Metastatic Liver Carcinoma in the Lung (tissue), 2 donors: ENCODE measurements around a stretch of chr11.

GRCh38 chr11:73598428-73598933 is 569 bp upstream of the FAM168A start:
- PRO-cap, 2 experiments = peak in 2 of 2 experiments; most common plus-strand start chr11:73598653 (in 1); most common minus-strand start chr11:73598539 (in 1)

DNA sequence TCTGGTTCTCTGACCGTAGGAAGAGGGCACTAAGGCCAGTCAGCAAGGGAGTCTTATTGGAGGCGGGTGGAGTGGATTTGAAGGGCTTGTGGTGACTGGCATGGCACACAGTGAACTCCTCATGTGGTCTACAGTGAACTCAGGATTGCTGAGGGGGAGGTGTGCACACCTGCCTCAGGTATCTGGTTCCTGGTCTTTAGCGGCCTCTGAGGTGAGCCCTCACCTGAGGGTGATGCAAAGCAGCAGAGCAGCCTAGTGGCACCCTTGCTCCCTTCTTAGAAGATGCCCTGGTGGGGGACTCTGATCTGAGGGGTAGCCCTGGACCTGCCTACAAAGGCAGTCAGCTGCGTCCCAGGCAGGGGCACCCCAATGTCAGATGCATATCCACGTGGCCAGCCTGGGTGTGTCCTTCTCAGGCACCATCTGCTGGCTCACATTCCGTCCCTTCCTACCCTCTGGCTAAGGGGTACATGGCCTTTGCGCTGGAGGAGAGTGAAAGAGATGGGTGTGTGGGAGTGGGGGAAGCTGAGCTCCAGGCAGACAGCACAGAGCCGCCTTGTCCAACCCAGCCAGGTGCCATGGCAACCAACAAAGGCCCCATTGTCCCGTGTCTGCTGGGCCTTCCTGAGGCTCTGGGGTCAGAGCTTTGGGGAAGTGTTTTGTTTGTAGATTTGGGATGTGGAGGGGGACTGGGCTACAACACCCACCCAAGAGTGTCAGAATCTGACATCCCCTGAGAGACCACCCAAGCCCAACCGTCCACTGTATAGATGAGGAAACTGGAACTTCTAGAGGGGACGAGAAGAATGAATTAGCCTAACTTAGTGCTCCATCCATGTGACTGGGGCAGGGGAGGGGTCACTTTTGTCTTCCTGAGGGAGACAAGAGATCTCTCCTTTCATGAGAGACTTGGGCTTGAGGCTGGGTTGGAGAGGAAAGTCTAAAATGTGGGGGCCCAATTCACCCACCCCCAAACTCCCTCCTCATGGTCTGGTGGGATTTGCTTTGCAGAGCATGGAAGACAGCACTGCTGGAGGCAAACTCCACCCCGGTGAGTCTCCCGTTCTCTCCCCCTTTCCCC is 5.9 kb downstream of the PLEKHB1 start:
- PRO-cap, 2 experiments = no peak in any of the 2 experiments

- PRO-cap, 2 experiments = no peak in any of the 2 experiments
These were observed 22.2 kb downstream of the PAAF1 start for GRCh38 chr11:73899034-73899367.

DNA sequence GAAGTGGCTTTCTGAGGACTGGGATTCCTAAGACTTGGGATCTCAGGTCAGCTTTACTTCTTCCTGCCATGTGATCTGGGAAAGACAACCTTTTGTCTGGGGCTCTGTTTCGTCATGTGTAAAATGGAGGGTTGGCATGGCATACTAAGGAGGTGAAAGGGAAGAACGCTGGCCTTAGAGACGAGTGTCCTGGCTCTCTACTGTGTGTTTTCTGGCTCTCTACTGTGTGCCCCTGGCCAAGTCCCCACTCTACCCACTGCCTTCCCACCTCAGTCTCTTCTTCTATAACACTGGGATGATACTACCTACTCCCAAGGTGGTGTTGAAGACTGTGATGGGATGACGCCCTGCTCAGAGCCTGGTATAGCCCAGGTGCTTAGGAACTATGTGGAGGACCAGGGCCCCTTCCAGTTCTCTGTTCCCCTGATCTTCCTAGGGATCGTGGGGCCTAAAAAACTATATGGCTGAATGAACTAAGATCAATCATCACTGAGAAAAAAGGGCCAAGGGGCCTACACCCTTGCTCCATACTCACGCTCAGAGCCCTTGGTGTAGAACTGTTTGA is 5.2 kb downstream of the UCP2 start:
- PRO-cap, 2 experiments = no peak in any of the 2 experiments

GRCh38 chr11:74442830-74444178 is 24.0 kb downstream of the KCNE3 start:
- PRO-cap, 2 experiments = no peak in any of the 2 experiments

DNA sequence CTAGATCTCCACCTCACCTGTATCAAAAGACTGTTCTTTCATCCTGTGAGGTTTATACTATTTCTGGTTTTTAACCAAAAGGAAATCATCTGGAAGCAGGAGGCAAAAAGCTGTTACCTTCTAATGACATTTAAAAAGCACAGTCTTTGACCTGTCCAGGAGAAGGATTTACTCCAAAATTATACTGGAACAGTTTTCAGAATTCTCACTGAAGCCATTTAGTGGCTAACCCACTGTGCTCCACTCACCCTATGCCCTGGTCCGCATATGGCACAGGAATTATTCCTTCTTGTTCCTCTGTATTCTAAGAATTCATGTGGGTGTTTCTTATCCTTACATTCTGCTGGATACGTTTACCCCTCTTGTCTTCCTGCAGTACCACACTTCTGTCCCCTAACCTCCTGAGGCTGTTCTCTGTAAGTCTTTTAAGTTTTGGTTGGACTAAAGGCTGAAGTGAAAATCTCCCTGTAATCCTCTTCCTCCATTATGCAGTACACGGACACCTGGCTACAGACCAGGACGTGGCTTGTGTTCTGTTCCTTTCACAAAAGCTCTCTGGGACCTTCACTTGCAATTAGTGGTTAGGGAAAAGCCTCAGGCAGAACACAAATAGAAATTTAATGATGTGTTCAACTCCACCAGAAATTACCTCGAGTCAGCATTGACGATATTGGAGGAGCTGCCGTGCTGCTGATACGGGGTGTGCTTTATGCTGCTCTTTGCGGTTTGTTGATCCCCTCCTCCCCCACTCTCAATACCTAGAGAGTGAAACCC is 48.7 kb downstream of the POLD3 start:
- PRO-cap, 2 experiments = no peak in any of the 2 experiments

- PRO-cap, 2 experiments = peak in 1 of 2 experiments; most common plus-strand start chr11:74681967 (in 1)
These were observed 49.4 kb downstream of the CHRDL2 start for GRCh38 chr11:74681816-74682256.

DNA sequence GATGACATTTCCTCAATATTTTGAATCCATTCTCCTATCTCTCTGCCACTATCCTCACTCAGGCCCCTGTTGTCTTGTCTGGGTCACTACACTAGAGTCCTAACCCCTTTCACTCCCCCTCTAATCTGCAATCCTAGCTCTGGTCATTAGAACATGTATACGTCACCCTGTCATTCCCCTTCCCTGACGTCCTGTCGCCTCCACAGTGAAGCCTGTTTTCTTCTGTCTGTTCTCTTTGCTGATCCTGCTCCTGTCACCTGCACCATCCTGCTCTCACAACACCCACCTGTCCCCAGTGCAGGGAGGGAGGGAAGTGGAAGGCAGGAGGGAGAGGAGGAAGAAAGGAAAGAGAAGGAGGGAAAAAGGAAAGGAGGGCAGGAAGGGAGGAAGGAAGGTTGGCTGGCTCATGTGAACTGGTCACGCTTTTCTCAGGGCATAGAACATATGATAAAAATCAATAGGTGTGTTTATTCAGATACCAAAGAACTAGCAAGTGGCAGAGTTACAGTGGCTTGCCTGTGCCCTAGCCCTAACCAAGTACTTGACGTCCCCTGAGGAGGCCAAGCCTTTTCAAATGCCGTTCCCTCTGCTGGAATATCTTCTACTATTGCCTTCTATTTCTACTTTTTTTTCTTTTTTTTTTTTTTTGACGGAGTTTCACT is 33.7 kb downstream of the CHRDL2 start:
- PRO-cap, 2 experiments = peak in 1 of 2 experiments; most common plus-strand start position 173 of the sequence (in 1); most common minus-strand start position 93 of the sequence (in 1)

DNA sequence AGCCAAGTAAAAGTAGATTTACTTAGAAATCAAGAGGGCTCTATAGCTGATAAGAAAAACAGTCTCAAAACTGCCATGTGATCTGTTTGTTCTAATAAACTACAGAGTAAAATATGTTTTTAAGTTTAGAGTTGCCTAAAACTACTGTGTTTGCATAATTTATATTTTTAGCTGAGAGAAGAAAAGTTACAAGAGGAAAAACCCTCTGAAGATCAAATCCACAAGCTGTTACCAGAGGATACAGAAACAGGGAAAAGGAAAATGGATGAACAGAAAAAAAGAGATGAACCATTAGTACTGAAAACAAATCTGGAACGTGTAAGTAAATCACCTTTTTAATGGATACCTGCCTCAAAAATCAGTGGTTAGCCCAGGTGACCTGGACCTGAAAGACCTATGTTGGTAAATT is 61.4 kb downstream of the RNF169 start:
- PRO-cap, 2 experiments = no peak in any of the 2 experiments

GRCh38 chr11:75096718-75097308 is 54.1 kb upstream of the SLCO2B1 start:
- PRO-cap, 2 experiments = no peak in any of the 2 experiments

DNA sequence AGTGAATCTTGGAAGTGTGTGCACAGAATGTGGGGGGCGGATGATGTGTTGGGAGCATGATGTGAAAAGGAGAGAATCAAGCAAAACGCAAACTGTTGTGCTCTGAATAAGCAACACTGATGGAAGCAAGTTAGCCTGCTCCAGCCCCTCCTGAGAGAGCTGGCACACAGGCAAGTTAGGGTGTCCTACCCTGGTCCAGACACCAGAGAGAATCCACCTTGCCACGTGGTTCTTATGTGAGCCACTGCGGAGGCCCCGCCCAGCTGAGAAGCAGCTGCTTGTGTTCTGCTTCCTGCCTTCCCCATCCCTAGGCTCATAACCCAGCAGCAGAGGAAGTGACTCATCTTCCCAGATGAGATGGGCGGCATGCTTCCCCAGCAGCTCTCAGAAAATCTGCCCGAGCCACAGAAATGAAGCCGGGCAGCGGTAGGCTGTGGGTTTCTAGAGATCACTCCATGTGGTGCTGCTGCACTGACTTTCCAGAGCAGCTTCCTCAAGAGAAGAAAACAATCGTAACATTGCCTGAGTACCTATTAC is 7.8 kb upstream of the SLCO2B1 start:
- PRO-cap, 2 experiments = peak in 1 of 2 experiments; most common plus-strand start position 387 of the sequence (in 1)

GRCh38 chr11:75159953-75160912 is 9.3 kb downstream of the SLCO2B1 start:
- PRO-cap, 2 experiments = peak in 1 of 2 experiments; most common minus-strand start chr11:75160564 (in 1)

DNA sequence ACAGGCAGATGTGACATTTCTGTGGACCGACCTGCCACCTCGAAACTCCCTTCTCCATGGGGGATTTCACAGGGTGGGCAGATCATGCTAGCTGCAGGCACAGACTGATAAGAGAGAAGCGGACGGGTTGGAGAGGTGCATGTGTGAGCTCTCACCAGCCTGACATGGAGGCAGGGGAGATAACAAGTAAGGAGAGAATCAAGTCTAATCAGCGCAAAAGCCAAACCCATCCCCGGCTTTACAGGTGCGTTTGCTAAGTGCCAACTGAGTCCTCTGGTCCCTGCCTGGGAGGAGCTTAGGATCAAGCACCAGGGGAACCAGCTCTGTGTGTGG is 20.0 kb downstream of the SLCO2B1 start:
- PRO-cap, 2 experiments = no peak in any of the 2 experiments

DNA sequence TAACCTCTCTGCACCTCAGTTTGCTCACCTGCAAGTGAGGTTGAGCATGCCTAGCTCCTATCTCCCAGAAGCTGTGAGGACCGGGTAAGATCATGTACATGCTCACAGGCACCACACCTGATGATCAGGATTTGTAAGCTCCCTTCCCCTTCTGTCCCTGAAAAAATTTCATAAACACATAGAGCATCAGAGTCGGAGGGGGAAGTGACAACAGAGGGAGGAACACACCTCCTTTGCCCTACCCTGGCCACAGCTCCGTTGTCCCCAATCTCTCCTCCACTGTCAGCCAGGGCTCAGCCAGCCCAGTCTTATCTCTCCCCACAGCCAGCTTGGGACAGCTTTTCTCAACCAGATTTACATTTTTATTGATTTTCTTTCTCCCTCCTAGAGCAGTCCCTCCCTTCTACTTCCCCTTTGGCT is 32.2 kb upstream of the TPBGL start:
- PRO-cap, 2 experiments = no peak in any of the 2 experiments

DNA sequence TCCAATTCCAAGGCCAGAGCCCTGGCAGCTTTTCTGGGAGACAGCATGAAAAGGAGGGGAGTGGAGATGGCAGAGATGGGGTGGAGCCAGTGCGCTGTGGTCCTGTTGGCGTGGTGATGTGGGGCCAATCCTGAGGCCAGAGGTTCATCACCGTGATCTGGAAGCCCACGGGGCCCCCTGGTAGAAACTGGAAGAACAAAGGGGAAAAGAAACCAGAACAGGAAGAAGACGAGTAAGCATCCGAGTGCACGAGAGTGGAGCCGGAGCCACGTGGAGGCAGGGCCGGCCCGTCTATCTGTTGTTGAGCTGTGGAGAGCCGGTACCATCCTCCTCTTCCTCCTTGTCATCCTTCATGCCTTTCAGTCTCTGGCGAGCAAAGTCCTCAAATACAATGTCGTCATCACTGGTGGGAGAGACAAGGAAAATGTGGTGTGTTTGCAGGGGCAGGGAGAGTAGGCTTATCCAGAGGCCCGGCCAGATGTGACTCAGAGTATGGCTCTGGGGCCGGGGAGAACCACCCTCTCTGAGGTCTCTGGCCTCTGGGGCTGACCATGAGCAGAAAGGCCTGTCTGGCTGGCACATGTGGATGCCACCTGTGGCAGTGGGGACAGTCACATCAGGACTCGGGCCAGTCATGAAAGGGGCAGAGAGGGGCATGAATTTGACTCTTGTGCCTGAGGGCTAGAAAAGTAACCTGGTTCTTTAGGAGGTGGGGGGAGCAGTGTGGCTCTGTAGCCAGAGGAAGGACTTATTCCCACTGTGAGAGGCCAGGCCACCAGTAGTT is 25.5 kb downstream of the TPBGL start:
- PRO-cap, 2 experiments = no peak in any of the 2 experiments

- PRO-cap, 2 experiments = no peak in any of the 2 experiments
These were observed 43.7 kb downstream of the ARRB1 start for GRCh38 chr11:75307827-75308135.

GRCh38 chr11:75319222-75319761 is 32.2 kb downstream of the ARRB1 start:
- PRO-cap, 2 experiments = no peak in any of the 2 experiments

- PRO-cap, 2 experiments = no peak in any of the 2 experiments
These were observed 9.3 kb downstream of the ARRB1 start for GRCh38 chr11:75341872-75342882.

DNA sequence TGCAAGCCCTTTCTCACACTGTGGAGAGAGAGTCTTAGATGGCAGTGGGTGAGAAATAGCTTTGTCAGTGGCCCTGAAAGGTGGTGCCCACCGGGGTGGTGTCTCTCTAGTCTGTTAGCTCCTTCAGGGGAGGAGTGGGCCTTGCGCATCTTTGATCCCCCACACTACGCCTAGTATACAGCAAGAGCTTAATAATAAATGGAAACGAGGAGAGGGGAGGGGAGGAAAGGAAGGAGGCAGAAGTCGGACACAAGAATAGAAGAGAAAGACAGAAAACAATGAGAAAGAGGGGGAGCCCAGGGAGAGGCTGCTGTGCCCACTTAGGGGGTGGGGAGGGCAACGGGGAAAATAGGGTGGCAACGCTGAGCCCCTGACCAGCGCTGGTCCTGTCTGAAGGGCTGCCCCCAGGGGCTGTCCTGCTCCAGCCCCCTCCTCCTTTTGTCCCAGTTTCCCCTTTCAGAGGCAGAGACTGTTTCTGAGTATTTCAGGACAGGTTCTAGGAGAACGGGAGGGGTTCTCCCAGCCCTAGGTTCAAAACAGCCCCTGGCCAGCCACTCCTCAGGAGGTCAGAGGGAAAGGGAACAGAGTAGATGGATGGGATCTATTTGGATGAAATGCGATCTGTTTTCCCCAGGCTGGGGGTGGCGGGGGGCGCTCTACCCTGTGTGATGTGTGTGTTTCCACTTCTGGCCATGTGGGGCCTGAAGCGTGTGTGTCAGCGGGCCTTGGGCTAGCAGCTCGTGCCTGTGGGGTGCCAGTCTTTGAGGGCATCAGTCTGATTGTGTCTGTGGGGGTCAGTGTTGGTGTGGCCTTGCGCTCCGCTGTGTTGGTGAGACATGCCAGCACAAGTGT is 1.1 kb downstream of the ARRB1 start:
- PRO-cap, 2 experiments = no peak in any of the 2 experiments

DNA sequence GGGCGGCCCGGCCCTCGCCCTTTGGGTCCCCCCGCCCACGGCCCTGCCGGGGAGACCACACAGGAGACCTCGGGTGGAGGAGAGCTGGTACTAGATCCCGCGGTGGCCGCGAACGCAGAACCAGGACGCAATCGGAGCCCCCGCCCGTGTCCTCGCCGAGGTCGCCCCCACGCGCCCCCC is 187 bp downstream of the ARRB1 start:
- PRO-cap, 2 experiments = no peak in any of the 2 experiments